H7 (cell line): Measurements from ENCODE around the gene GAREM2.

GRCh38 chr2:24872461-24872914 lies 47.5 kb downstream of the ADCY3 start:
- RAMPAGE, long total RNA = no peak

GRCh38 chr2:25128989-25129525 lies 39.3 kb downstream of the POMC start:
- RAMPAGE, long total RNA = no peak

DNA sequence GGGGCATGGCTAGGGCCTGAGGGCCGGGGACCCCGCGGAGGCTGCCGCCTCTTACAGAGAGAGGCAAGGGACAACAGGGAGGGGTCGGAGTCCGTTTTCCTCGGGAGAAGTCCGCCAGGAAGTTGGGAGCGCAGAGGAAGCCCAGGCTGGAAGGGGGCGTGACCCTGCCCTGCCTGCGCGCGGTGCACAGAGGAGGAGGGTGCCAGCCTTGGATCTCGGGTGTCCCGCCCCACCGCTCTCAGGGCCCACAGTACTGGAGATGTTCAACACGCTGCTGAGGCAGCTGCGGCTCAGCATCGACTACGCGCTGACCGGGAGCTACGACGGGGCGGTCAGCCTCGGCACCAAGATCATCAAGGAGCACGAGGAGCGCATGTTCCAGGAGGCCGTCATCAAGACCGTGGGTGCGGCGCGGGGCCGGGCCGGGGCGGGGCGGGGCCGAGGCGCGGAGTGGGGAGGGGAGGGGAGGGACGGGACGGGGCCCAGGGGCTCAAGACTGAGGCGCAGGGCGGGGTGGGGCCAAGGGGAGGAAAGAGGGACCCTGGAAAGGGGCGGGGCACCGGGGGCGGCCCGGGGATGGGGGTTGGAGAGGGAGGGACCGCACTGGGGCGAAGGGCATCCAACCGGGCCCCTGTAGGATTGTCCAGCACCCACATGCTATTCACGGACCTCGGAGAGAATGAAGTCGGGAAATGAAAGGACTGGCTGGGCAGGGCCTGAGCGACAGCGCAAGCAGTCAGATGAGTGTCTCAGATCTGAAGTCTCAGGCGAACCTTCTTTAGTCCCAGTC lies 36.7 kb downstream of the POMC start:
- RAMPAGE, long total RNA = no peak

DNA sequence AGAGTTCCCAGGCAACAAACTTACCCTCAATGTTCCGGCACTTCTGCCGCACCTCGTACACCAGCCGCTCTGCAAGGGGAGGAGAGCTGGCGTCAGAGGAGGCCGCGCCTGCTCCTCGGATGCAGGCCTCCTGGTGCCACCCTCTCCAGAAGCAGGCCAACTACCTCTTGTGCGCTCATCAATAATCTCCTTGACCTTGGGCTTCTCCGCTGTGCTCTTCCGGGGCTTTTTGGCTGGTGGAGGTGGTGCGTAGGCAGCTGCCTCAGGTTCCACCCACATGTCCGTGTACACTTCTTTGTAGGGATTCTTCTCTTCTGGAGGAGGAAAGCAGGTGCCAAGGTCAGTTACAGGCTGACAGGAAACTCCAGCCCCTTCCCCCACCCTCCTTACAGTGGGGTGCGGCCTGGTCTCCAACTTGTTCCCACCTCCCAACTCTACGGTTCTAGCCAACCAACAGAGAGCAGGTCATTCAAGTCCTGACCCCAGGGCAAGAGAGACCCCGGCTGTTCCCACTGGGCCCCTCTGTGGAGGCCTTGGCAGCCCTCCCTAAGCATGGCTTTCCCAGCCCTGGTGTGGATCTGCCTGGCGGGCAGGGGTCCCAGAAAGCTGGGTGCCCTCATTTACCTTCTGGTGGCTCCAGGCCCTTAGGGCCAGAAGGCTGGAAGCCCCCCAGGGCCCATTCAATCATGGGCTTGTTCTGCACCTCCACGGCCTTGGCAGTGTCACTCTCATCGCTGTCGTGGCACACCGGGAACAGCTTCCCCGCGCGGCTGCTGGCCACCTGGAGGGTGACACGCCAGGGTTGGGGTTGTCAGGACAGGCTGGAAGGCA lies 77.8 kb upstream of the POMC start:
- RAMPAGE, long total RNA = no peak

DNA sequence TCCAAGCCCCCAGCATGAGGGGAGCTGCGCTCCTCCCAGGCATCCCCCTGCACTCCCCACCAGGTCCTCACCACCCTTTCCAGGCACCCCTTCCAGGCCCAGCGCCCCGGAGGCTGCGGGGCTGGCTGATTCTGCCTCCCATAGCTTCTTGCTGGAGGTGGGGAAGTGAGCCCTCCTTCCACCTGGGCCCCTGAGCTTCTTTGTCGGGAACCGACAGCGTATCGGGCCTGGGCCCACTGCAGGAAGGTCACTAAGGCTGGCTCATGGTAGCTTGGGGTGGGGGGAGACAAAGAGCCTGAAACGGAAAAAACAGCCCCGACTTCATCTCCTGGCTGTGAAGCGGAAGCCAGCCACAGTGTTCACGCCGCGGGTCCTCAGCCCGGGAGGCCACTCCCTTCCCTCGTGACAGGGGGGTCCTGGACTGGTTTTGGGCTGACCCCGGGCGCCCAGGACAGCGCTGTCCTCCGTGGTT lies 65.2 kb downstream of the DNMT3A start:
- RAMPAGE, long total RNA = no peak

DNA sequence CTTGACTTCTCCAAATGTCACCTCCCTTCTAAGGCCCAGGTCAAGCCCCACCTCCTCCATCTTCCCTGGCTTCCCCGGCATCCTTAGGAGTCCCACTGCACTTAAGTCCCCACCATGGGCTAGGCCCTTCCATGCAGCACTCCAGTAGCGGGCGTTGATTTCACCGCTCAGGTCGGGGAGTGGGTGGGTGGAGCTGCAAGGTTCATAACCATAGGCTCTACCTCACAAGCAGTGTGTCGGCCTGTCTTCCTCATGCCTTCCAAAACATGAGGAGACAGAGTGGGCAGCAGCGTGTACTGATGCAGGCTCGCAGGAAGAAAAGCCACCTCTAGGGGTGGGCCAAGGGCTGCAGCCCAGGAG lies 47.6 kb downstream of the DNMT3A start:
- RAMPAGE, long total RNA = no peak

GRCh38 chr2:25305056-25305794 lies 36.5 kb downstream of the DNMT3A start:
- RAMPAGE, long total RNA = no peak

- RAMPAGE, long total RNA = no peak
Observed at GRCh38 chr2:25324884-25325397, 16.8 kb downstream of the DNMT3A start.

DNA sequence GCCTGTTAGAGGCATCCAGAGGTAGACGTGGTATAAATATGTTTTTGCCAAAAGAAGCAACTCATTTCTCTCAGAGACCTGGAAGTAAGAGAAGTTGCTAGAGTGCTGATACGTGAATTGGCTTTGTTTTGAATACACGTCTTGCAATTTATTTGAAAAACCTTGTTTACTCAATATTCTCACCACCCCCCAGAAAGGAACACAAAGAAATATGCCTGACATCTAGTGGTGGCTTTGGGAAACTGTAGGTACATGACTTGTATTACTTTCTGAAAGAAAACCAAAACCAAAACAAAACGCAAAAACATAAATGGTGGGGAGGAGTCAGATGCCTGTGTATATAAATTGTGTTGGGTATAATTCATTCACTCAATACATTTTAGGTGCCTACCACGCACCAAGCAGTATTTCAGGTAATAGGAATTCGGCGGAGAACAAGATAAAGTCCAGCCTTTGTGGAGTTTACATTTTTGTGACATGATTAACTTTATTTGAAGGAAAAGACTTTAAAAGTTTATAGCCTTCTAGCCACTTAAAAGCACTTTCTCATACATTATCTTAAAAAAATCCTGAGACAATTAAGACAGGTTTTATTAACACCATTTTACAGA lies 151.2 kb downstream of the DTNB start:
- RAMPAGE, long total RNA = no peak

GRCh38 chr2:25582508-25582707 lies 91.0 kb downstream of the DTNB start:
- RAMPAGE, long total RNA = no peak

- RAMPAGE, long total RNA = no peak
Observed at GRCh38 chr2:25741250-25742447, 68.3 kb upstream of the DTNB start.

GRCh38 chr2:25916103-25916754 lies 37.9 kb upstream of the ASXL2 start:
- RAMPAGE, long total RNA = no peak

DNA sequence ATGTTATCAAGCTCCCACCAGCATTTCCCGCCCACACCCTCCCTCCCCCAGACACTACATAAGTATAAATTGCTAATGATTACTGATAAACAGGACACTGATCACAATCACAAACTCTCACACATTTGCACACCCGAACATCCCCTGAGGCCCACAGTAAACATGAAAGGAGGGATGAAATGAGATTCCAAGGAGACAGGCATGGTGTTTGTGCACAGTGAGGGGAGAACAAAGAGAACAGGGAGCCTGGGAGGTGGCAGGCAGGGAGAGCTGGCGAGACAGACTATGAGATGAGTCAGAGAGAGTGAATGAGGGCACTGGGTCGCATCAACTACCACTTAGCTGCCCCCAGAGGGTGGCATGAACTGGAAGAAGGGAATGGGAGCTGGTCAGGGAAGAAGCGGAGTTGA lies 5.3 kb downstream of the KIF3C start:
- RAMPAGE, long total RNA = no peak

DNA sequence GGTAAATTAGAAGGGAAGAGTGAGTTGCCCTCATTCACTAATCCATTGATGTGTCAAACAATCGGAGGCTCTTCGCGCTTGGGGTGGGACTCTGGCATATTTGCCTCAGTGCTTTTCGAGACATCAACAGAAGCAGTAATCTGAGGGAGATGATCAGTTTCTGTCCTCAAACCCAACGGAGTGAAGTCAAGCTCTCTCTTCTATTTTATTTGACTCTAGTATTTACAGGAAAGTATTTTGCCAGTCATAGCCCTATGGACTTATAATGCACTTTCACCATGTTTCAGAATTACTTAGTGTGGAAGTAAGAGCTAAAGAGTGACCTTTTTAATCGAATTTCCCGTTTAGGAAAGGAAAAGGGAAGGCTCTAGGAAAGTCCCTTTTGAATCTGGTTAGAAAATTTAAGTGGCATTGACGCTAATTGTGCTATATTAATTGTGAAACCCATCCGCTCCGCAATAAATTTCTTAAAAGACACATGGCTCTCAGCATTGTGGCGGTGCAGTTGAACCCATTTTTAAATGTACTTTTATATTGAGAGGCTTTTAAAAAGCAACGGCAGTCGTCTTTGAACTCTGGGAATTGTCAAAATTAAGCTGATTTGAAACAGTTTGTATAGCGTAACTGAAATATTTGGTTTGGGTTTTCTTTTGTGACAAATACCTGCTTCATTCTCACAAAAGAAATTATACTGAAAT lies 1.5 kb downstream of the RAB10 start:
- RAMPAGE, long total RNA = no peak

- RAMPAGE, long total RNA = no peak
Observed at GRCh38 chr2:26098323-26098778, 64.5 kb downstream of the RAB10 start.

- RAMPAGE, long total RNA = no peak
Observed at GRCh38 chr2:26172521-26172881, 387 bp upstream of the GAREM2 start.

DNA sequence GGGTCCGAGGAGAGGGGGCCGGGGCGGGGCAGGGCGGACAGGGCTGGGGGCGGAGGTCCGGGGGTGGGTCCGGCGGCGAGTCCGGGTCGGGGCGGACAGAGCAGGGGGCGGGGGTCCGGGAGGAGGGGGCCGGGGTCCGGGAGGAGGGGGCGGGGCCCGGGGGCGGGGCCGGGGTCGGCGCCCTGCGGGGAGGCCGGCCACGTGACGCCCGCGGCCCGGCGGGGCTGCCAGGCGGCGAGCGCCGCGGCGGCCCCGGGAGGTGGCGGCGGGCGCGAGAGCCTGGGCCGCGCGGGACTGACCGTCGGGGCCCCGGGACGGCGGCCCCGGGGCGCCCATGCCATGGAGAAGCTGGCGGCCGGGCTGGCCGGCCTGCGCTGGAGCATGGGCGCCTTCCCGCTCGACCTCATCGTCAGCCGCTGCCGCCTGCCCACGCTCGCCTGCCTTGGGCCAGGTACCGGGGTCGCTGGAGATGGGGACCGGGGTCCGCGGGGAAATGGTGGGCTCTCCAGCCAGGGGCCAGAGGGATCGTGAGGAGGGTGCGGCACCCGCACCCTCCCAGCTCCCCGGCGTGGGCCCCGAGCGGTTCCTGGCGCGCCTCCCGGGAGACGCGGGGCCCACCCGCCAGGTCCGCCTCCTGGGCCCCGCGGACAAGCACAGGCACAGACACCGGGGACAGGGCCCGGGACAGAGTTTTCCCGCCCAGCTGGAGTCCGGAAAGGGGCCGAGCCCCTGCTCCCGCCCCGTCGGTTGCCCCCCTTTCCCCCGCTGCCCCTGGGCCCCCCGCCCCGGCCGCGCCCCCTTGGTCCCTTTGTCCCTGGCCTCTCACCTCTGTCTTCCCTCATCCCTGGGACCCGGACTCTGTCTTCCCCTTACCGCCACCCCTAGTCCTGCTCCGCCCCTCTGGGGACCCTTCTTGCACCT lies at the start of gene GAREM2:
TSS of gene GAREM2 (plus strand) at position 207 of the 921 bp plus-strand sequence.
- RAMPAGE, long total RNA = no peak

DNA sequence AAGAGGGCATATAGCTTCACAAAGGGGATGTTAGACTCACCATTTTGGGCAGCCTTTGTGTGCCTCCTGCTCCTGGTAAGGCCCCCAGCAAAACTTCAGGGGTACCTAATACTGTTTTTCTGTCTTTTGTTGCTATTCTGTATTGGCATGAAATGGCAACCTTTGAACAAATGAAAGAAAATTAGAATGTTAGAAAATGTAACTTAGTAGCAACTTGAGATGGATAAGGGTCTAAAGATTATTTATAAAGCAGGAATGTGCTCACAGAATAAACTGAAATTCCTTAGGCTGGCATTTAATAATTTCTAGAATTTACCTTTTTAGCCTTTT lies 12.3 kb downstream of the HADHA start:
- RAMPAGE, long total RNA = no peak

- RAMPAGE, long total RNA = no peak
Observed at GRCh38 chr2:26292702-26292974, 47.9 kb downstream of the HADHB start.

GRCh38 chr2:26345256-26345910 lies 560 bp upstream of the SELENOI start:
- RAMPAGE, long total RNA = no peak